ENCODE results near the genes GLTP, GIT2, C12orf76, PPTC7, CCDC63 and MYL2.

GRCh38 chr12:109879787-109880929 is at the start of gene GLTP:
Gene GLTP (minus strand): TSS chr12:109880541.
- PRO-cap = bidirectional peak, plus-strand start at chr12:109880675, minus-strand start at chr12:109880449

DNA sequence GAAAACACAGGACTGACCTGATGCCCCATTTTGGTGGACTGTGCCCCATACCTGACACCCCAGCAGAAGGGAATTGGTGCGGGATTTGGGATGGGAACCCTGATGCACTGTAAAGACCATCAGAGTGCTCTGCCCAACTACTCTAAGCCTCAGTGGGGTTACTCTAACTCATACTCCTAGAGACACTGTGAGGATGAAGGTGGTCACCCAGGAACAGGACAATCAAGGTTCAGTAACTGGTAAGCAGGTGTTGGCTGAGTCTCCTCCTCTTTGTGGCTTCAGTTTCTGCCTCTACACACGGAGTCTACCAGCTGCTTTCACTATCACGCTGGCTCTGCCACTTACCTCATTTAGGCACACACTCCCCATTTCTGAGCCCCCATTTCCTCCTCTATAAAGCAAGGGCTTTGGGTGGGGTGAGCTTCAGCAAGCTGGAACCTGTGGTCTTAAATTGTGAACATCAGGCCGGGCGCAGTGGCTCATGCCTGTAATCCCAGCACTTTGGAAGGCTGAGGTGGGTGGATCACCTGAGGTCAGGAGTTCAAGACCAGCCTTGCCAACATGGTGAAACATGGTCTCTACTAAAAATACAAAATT is 7.3 kb upstream of the TCHP start:
- PRO-cap = no peak

DNA sequence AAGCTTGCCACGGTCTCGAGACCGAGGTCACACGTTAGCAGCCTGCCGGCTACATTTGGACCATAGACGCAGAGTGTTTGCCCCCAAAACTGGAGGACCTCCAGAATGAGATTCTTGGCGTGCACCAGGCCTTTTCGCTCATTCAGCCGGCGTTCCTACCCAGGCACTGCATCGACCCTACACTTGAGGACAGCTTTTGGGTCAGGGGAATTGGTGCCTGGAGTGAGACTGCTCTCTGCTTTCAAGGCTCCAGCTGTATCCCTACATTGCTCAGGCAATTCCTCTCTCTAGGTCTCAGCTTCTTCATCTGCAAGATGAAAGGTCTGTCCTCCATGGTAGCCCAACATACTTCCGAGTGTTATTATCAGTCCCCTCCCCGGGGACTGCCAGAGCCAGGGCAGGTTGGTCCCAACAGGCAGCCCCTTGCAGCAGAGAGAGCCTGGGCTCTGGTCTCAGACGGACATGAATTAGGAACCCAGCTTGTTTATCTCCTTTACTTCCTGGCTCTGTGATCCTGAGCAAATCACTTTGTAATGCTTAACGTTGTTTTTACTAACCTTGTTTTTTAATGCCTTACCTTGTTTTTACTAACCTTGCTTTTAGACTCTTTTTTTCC is 773 bp downstream of the TCHP start:
- PRO-cap = no peak

DNA sequence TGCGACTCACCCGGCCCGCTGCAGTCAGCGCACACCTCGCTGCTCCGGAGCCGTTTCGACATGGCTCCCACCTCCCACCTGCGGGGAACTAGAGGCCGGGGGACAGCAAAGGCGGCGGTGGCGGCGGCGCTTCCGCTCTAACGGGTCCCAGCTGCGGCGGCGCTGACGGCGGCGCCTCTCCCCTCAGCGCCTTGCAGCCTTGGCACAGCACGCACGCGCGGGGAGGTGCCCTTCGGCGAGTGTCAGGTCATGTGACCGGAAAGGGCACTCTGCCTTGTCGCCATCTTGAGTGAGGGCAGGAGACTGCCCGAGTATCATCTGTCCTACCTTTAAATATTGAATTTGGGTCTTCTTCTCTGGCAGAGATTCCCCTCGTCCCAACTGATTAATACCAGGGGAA is at the start of gene GIT2:
GIT2 (minus strand) TSS at position 206 of the 400 bp plus-strand sequence.
- PRO-cap = unidirectional peak, minus-strand start at position 195 of the sequence

GRCh38 chr12:110048276-110048887 is at the start of gene C12orf76:
Gene C12orf76 (minus strand): TSS chr12:110048522.
- PRO-cap = bidirectional peak, plus-strand start at chr12:110048711, minus-strand start at chr12:110048522

GRCh38 chr12:110072957-110074100 is 25.0 kb upstream of the C12orf76 start:
- PRO-cap = no peak

DNA sequence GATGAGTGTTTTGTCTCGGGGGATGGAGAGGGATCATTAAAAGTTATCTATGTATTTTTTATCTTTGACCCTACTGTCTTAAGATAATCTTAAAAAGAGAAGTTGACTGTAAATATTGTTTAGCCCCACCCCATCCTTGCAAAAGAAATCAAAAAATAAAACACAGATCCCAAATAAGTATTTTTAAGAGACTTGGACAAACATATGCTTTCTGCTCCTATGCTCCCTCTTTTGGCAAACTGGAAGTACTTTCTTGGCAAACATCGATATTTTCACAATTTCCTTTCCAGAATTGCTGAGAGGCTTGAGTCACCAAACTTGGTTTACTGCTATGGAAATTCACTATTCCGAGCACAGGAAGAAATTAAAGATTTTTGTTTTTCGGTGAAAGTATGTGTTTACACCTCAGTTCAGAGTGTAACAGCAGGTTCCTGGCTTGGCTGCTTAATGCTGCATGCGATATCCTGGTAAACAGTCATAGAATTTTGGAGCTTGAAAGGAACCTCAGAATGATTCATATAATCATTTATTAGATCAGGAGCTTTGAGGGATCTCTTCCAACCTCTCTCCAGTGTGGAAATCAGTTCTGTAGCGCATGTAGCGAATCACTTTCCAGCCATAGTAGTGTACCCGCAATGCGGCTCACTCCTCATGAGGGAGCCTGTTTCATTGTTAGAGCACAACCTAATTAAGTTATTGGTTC is 56.7 kb upstream of the ATP2A2 start:
- PRO-cap = unidirectional peak, minus-strand start at position 233 of the sequence

GRCh38 chr12:110233444-110233891 is 47.6 kb upstream of the ATP2A2 start:
- PRO-cap = no peak

GRCh38 chr12:110266812-110267618 is 14.0 kb upstream of the ATP2A2 start:
- PRO-cap = no peak

DNA sequence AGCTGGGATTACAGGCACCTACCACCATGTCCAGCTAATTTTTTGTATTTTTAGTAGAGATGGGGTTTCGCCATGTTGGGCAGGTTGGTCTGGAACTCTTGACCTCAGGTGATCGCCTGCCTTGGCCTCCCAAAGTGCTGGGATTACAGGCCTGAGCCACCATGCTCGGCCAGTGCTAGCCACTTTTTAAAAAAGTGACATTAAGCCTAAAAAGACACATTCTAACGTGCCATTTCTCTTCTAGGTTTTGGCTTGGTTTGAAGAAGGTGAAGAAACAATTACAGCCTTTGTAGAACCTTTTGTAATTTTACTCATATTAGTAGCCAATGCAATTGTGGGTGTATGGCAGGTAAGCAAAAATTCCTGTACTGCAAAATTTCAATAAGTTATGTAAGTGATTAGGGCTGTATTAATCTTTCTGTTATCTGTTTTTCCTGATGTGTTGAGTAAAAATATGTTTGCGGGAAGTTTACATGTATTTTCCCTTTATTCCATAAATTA is 10.8 kb downstream of the ATP2A2 start:
- PRO-cap = no peak

DNA sequence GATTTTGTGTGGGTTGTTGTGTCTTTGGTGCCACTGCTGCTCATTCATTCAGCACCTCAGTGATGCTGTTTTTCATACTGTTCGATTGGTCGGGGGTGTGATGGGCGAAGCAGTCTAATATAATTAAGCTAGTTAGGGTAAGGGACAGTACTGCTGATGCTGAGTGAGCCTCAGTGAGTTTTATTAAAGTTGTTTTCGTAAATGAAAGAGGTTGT is 51.1 kb downstream of the ATP2A2 start:
- PRO-cap = no peak

- PRO-cap = no peak
Observed at GRCh38 chr12:110349210-110350199, 54.0 kb downstream of the ANAPC7 start.

GRCh38 chr12:110353178-110353748 is 50.2 kb downstream of the ANAPC7 start:
- PRO-cap = no peak

- PRO-cap = no peak
Observed at GRCh38 chr12:110366576-110367879, 36.5 kb downstream of the ANAPC7 start.

DNA sequence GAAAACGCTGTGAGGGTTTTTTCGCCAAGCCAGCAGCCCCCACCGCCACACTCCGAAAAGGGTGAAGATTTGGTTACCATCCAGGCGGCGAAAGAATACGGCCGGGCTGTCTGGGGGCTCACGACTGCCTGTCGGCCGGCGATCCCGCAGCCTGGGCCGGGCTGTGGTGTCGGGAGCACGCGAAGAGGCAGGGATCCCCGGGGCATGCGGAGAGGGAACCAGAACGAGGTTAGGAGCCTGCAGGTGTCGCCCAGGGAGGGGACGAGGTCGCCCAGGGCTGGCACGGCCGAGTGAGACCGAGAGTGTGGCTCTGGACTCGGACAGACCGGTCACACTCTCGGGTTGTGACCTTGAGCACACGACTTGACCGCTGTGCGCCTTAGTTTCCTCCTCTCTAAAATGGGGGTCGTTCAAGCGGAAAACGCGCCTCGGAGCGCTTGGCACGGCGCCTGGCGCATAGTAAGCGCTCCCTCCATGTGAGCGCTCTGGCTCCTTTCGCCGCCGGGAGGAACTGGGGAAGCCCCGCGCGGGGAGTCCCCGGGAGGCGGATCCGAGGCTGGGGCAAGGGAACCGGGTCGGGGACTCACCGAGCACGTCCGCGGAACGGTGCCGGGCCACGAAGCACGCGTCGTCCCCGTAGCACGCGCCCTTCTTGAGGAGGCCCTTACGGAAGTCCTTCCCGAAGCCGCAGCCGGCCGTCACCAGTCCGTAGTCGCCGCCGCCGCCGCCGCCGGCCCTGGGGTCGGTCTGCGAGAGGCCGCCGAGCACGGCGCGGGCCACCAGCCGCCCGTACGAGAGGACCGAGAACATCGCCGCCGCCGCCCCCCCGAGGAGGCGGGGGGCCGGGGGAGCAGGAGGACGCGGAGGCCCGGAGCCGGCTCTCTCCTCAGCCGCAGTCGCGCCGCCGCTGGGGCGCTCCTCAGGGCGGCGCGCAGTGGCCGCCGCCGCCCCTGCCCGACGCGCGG is 614 bp downstream of the PPTC7 start:
- PRO-cap = unidirectional peak, plus-strand start at position 149 of the sequence; bidirectional peak, plus-strand start at position 704 of the sequence, minus-strand start at position 513 of the sequence; unidirectional peak, minus-strand start at position 738 of the sequence

GRCh38 chr12:110583187-110583562 is at the start of gene PPTC7:
Gene PPTC7 (minus strand): TSS chr12:110583318.
- PRO-cap = bidirectional peak, plus-strand start at chr12:110583501, minus-strand start at chr12:110583315

- PRO-cap = no peak
Observed at GRCh38 chr12:110648592-110649087, 34.7 kb downstream of the TCTN1 start.

DNA sequence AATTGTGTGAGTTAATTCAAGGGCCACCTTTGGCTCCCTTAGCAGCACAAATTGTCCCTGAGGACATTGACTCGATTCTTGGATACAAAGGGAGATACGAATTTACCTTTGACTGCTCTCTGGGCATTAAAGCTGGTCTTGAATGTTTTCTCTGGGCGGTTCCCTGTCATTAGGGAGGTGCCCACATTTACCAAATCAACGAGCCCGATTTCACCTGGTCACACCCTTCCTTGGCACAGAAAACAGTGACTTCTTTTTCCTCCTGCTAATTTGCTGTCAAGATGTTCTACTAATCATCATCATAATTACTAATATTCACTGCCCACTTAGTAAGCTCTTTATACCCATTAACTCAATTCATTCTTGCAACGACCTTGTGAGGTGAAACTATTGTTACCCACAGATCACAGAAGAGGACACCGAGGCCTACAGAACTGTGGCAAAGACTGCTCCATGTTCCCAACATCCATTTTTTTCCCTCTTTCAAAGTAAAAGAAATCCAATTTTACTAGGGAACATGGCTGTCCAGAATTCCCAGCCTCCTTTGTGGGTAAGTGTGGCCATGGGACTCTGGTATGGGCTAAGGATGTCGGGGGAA is 27.0 kb upstream of the CCDC63 start:
- PRO-cap = no peak

- PRO-cap = no peak
Observed at GRCh38 chr12:110846602-110847366, at the start of gene CCDC63. Gene CCDC63 (plus strand): TSS chr12:110846987.

DNA sequence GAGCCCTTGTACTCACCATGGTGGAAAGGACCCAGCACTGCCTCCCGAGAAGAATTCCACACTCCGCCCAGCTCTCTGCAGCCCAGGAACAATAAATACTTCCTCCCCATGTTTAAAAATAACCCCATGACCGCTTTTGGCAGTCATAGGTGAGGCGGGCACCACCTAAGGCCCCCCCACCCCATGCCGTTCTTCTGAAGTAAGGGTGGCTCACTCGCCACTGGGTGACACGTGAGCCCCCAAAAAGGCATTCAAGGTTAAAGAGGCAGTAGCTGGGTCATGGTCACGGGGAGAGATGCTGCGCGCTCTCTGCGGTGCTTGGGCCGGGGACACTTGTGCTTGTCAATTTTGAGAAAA is at the start of gene MYL2:
MYL2 (minus strand) TSS at position 69 of the 357 bp plus-strand sequence.
- PRO-cap = no peak

Measured in tibial artery (tissue), 1 donor.